Subcutaneous preadipocyte (primary cell): ENCODE results near the genes HNRNPA0 and FAM13B.

DNA sequence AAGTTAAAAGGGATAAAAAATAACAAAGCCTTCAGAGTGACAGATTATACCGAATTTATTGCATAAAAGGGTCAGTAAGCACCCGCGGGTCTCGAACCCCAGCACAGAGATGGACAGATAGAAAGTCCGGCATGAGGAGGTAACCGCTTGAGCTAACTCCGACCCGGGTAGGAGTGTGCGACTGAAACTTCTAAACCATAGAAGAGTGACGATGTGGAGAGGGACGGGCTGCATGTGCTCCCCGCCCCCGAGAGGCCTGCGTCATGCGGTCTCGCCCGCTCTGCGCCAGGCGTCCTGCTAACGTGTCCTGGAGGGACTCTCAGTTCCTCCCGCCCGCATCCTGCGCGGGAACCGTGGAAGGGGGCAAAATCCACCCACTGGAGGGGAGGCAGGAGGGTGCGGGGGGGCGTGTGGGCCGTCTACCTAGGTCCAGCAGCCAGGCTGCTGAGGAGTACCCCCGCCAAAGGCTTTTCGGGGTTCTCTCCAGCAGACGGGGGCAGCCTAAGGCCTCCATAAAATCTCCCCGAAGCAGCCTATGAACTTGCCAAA, 51.7 kb downstream of the TGFBI start:
- CAGE, long polyA plus RNA: no peak

DNA sequence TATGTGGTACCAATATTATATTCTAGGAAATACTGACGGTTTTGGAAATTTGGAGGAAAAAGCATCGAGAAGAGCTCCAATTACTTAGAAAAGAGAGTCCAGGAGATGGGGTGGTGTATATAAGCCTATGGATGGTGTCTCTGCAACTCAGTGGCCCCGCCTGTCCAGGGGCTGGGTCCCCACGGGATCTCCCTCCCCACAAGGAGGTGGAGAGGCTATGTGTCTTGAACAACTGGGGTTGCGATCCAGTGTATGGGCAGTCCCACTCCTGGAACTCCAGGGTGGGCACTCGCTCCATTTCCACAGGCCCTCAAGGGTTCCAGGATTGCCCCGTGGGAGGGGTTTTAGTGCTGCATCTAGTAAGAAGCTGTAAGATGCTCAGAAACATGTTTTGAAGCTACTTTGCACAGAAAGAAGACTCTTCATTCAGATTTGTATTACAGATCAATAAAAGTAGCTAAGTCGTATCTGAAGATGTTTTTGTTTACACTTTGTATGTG, 574 bp upstream of the SMAD5 start:
- CAGE, long polyA plus RNA: no peak

GRCh38 chr5:136975218-136976004, 523.7 kb downstream of the SPOCK1 start:
- CAGE, long polyA plus RNA: no peak

DNA sequence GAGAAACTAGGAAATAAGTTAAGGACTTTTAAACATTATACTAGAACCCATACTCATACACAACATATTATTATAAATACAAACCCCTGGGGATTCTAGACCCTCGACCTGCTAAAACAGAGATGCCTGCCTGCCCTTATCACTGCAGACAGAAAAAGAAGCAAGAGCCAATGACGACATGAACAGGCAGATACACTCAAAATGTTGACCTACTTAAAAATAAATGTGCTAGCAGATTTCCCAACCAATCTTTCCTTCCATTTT, 426.9 kb downstream of the SPOCK1 start:
- CAGE, long polyA plus RNA: no peak

DNA sequence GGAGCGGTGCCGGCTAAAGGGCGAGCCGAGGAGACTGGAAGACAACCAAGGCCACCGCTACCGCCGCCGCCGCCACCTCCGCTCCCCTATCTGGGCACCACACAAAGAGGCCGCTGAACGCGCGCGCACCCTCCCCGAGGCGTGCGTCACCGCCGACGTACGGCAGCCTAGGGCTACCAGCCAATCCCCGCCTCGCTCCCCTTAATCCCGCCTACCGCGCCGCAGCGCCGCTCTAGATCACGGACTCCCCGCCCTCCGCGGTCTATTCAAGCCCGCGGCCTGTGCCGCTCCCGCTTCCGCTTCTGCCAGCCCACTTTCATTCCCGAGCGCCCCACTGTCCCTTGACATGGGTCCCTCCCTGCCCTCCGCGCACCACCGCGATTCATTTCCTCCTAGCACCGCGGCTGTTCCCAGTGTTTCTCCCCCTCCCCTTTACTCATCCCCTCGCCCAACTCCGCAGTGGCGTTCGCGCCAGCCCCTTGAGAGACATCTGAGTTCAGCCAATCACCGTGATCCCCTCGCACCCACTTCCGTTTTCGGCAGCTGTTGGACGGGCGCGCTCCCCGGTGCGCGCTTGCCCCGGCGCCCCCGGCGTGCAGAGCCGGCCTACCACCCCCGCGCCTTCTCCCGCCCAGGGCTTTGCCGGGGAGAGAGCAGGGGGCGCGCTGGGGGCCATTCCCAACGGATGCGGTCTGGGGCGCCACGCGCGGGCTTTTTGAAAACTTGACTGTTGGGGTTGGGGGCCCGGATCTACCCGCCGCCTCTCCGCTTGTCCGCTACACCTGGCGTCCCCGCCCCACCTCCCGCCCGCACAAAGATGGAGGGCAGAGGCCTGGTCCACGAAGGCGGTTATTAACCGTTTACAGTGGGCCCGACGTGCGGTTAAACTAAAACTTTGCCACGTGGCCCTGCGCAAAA, at the start of gene HNRNPA0:
HNRNPA0 (minus strand) TSS at position 109 of the 918 bp plus-strand sequence.
- CAGE, long polyA plus RNA: no peak

DNA sequence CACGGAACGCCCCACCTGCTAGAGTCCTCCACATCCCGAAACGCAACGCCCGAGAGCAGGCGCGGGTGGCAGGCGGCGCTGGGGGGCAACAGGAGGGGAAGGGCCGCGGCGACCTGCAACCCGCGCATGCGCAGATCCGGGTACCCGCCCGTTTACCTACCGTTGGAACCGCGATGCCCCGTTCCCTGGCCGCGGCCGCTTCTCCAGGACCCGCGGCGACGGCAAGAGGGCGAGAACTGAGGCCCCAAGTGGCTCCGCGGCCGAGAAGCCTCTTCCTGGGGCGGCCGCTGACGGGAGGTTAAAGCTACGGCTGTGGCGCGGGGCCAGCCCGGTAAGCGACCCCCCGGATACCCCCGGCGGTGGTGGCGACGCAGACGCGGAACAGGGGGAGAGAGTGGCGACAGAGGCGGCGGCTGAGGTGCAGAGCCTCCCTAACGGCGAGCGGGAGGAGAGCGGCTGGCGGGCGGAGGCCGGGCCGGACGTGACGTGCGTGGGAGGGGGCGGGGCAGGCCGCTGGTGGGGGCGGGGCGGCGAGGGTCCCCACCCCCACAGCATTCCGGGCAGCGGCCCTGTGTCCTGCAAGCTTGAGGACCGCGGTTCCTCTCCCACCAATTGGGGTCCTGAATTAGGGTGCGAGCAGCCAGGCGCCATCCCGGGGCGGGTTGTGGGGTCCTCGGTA, at the start of gene FAM13B:
FAM13B (minus strand) TSS at position 458 of the 679 bp plus-strand sequence.
- CAGE, long polyA plus RNA: no peak

GRCh38 chr5:138033314-138034348, 752 bp upstream of the FAM13B start:
- CAGE, long polyA plus RNA: no peak

DNA sequence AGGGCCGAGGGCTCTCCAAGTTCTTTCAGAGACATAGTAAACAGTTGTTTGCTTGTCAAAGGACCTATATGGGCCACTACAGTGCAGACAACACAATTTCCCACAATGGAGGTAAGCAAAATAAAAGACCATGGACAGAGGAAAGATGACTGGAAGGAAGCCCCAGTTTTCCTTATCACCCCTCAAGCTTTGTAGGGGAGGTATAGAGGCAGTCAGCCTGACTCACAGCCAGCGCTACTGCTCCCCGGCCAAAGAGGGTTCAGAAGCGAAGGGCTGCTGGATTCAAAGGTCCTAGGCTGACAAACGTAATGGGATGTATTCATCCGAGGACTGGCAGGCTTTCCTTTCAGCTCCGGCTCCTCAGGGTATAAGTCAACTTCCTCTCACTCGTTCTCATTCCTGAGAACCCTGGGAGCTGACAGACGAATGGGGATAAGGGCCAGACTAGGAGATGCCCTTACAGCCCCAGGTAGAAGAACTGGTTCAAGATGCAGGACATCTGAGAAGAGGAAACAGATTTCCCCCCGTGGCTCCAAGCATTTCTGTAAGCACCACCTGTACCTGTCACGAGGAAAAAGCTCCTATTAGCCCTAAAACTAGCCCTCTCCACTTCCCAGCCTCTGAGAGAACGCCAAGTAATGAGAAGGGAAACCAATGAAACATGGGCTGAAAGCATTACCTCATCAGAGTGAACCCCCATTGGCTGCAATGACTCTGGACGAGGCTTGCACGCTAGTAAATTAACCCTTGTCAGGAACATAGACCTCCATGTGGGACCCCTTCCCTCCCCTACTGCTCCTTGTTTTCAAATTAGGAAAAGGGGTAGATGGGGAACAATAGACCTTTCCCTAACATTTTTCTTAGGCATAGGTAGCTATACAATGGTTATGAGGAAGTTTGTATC, 22.1 kb upstream of the FAM13B start:
- CAGE, long polyA plus RNA: no peak

DNA sequence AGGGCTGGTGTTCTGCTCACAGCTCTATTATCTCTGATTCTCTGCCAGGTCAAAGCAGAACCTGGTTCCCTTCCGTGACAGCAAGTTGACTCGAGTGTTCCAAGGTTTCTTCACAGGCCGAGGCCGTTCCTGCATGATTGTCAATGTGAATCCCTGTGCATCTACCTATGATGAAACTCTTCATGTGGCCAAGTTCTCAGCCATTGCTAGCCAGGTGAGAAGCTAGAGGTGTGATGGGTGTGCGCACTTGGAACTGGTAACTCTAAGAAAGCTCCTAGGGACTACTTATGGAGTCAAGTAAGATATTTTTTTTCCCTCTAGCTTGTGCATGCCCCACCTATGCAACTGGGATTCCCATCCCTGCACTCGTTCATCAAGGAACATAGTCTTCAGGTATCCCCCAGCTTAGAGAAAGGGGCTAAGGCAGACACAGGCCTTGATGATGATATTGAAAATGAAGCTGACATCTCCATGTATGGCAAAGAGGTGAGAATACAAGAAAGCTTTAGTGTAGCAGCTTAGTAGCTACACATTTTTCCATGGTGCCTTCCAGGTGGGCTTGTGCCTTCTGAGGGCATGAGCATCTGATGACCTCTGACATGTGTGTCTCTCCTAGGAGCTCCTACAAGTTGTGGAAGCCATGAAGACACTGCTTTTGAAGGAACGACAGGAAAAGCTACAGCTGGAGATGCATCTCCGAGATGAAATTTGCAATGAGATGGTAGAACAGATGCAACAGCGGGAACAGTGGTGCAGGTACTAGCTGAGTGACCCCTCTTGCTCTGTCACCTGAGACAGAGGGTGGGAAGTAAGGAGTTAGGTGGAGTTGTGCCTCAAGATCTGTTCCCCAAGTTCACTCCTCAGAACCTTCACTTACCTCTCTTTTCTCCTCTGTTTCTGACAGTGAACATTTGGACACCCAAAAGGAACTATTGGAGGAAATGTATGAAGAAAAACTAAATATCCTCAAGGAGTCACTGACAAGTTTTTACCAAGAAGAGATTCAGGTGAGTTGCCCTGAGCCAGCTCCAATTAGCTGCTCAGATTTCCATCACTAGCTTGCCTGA, 5.6 kb downstream of the KIF20A start:
- CAGE, long polyA plus RNA: no peak

GRCh38 chr5:138372621-138373123, 20.2 kb downstream of the KDM3B start:
- CAGE, long polyA plus RNA: no peak

DNA sequence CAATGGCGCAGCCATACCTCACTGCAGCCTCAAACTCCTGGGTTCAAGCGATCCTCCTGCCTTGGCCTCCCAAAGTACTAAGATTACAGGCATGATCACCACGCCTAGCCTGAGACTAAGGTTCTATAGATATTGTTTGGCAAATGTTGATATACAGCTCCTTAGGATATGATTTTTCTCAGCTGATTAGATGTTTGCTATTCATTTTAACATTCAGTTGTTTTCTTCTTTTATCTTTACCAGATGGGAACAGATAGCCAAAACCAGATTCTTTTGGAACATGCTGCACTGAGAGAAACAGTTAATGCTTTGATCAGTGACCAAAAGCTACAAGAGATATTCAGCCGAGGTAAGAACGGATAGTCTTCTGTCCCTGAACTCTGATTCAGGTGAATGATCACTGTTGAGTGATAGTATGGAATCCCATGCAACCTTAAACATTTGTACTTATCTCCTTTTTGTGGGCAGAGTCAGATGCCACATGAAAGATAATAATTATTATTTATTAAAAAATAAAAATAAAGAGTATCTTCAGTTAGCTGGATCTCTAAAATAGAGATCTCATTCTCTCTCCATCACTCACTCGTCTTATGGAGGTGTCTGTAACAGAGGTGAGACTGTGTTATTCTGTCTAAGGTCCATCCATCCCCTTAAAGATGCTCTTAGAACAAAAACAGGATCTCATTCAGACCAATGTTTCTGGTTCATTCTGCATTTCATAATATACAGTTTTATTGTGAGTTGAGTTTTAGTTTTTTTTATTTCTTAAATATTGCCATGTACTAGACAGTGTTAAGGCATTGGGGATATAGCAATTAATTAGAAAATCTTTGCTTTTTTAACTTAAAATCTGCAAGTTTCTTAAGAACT, 25.2 kb downstream of the KDM3B start:
- CAGE, long polyA plus RNA: no peak

GRCh38 chr5:138399597-138400193, 39.2 kb upstream of the REEP2 start:
- CAGE, long polyA plus RNA: no peak

GRCh38 chr5:138491368-138492466, 26.4 kb downstream of the EGR1 start:
- CAGE, long polyA plus RNA: no peak

DNA sequence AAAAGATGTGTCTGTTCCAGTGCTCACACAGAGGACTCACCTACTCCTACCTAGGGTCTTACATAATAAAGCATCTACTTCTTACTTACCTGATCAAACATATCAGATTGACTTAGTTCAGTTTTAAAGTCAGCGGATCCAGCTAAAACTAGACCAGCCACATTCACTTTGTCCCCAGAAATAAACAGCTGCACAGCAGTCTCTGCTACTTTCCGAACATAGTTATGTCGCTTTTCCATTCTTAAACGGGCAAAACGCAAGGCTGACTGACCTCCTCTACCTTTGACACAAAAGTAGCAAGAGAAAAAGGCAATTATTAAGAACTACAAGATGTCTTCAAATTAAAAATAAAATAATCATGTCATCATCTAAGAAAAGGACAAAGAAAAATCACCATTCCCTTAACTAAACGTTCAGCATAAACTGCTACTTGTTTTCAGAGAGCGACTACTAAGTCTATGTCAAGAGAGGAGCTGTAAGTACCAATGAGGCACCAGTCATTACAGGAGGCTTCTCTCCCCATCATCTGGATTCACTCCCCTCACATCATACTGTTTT, 30.3 kb downstream of the ETF1 start:
- CAGE, long polyA plus RNA: no peak

DNA sequence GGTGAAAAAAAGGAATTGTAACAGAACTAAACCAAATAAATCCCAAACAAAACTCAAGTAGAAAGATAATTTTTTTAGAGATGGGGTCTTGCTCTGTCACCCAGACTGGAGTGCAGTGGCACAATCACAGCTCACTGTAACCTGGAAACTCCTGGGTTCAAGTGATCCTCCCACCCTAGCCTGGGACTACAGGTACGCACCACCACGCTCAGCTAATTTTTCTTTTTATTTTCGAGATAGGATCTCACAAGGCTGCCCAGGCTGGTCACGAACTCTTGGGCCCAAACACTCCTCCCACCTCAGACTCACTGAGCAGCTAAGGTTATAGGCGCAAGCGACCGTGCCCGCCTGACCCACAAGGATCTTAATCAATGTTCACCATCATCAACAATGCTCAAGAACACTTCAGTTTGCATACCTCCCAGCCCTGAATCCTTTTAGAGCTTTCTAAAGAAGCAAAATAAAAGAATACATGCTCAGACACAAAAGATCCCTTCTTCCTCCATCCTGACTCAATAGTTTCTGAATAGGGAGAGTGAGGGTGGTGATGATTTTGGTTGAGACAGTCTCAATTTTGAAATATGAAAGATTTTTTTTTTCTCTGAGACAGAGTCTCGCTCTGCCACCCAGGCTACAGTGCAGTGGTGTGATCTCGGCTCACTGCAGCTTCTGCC, 13.2 kb downstream of the ETF1 start:
- CAGE, long polyA plus RNA: no peak

GRCh38 chr5:138536245-138536572, 6.8 kb downstream of the ETF1 start:
- CAGE, long polyA plus RNA: no peak

GRCh38 chr5:138555476-138556637, 12.8 kb upstream of the ETF1 start:
- CAGE, long polyA plus RNA: no peak

DNA sequence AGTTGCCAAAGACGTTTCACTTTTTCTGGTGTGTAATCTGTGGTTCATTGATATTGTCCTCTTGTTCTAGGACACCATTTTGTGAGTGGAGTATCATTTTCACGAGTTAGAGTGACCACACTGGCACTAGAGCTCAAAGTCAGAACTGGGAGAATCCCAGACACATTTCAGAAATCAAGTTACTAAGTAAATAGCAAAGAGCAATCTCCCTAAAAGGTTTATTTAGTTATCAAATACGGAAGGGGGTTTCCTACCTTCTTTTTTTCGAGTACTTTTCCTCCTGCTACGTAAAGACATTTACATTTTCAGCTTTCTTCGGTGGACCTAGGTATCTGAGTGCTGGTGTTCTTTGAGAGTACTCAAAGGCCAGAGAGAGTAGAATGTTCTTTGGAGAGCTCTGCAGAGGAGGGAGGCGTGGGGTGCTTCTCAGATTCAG, 8.9 kb upstream of the HSPA9 start:
- CAGE, long polyA plus RNA: no peak

DNA sequence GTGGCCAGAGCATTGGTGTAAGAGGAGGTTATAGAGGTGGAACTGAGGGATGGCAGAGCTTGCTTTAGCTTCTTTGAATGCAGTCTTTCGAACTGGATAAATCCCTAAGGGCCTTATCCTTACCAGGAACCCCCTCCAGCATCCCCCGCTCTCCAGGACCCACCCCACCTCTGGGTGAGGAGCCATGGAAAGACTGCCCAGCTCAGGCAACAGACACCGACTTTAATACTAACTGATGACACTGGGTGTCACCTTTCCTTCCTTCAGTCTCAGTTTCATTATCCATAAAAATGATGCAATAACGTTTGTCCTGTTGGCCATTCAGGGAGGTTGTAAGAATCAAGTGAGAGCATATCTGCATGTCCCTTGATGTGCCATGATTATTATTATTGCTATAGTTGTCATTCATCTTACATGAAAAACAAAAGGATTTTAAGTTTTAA, 50.8 kb upstream of the CTNNA1 start:
- CAGE, long polyA plus RNA: no peak

GRCh38 chr5:138753533-138754613, 648 bp downstream of the CTNNA1 start:
- CAGE, long polyA plus RNA: no peak